Foreskin fibroblast (primary cell): ENCODE measurements around a stretch of chr22.

GRCh38 chr22:33271394-33271911, 213.3 kb upstream of the SYN3 start:
- RRBS: no CpG with 5 or more reads among the region's 3 CpGs

DNA sequence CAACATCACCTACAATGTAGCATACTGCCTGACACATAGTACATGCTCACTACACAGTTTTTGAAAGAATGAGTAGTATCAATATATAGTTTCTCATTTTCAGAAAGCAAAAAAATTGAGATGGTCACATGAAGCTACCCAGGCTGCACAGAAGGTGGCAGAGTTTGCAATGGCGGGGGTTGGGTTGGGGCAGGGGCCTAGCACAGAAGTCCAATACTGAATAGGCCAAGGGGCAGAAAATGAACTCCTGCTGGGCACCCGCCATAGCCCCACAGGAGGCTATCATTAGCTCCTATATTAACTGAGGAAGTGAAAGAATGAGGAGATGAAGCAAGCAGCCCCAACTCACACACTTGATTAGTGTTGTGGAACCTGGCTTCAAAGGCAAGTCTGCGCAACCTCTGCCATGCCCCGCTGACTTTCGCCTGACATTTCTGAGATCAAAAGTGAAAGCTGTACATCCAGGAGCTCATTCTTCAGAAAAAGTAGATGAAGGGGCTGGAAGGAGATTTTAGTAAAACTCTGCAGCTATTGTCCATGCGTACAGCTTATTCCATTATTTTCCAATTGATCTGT, 241.3 kb upstream of the SYN3 start:
- RRBS: no CpG with 5 or more reads among the region's 6 CpGs

DNA sequence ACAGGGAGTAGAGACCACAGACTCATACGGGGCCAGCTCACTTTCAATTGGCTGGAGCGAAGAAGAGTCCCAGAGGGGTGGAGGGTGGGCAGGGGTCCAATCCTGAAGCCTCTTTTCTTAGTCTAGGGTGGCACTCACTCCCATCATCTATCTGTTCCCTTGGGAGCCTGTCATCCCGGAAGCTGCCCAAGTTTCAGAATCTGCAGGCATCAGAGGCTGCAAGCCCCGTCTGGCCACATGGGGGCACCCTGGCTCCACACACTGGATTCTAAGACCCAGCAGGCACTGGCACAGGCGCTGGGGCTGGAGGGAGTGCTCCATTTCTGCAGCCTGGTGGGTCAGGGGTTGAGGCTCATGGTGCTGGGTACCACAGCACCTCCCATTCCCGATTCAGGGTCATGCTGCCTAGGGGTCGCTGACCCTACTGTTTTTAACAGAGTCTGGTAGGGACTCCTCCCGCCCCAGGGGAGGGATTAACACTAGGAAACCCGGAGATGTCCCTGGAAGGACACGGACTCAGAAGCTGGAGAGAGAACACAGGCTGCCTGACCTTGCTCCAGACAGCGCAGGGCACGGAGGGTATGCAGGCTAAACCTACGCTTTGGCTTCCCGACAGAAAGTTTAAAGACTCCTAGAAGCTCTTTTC, 243.9 kb upstream of the SYN3 start:
- RRBS: no CpG with 5 or more reads among the region's 14 CpGs

- RRBS: no CpG with 5 or more reads among the region's 14 CpGs
These were observed 279.3 kb upstream of the SYN3 start for GRCh38 chr22:33337248-33338059.

DNA sequence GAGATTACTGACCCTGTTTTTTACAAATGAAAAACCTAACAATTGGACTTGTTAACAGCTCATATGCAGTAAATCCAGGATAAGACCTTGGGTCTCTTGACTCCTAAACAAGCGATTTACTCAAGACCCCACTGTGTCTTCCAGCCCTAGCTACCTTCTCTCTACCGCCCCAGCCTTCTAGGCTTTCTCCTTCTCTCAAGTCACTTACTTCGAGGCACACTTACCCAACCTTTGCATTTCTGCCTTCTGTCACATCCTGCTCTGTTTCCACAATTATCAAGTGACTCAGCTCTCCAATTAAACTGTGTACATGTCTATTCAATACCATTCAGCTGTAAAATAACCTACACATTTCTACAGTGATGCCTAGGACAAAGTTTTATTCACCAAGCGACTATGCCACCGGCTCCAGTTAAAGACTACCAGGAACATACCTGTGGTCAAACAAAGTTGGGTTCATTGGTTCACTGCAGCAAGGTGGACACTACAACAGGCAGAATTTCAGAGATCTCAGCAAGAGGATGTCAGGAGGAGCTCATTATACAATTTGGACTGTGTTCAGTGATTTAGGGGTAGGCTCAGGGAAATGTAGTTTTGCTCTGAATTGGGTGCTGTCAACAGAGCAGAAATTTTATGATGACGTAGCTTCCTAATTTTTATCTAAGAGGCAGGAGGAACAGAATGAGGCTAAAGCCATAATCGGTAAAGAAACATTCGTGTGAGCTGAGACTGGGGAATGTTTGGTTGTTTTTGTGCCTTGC, 68.9 kb downstream of the LARGE1 start:
- RRBS: no CpG with 5 or more reads among the region's 8 CpGs

DNA sequence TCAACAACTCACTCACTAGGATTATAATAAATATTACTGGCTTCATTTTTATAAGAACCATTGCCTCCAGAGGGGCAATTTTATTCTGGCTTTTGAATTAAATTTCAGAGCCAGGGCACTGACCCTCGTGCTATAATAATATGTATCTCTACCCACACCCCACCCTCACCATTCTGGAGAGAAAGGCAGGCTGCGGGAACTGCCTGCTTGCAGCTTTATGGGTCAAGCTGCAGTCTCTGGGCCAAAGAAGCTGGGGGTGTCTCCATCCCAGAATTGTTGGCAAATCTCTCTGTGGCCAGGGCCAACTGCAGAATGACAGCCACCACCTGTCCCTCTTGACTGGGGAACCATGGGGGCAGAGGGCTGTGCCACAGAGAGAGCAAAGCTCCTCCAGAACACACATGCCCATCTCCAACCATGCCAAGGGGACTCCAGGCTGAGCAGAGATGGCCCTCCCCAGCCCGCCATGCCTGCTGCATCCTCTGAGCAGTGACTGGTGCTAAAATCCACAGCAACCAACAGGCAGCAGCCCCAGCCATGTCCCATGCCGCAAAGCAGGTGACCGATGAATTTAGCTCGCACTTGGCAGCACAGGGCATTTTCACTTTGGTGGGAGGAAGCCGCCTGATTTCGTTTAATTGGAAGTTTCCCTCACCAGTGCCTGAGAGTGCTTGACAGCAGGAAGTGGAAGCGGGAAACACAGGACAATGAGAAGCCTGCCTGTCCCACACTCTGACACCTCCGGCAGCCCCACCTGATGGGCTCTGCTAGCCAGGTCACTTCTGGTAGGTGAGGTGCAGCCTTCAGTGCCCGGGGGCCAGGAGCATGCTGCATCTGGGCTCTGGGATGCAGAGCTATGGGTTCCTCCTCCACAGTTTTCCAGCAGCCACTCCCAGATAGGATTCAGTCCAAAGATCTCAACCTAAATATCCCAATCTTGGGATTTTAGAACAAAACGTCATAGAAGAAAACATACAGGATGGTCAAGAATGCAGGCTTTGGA, 44.9 kb downstream of the LARGE1 start:
- RRBS: 72% methylated on average over 2 of the region's 12 CpGs

- RRBS: no CpG with 5 or more reads among the region's 1 CpG
These were observed 290.4 kb upstream of the ISX start for GRCh38 chr22:34775577-34775895.

GRCh38 chr22:35267870-35268270, 10.6 kb downstream of the HMGXB4 start:
- RRBS: no CpG with 5 or more reads among the region's 5 CpGs

DNA sequence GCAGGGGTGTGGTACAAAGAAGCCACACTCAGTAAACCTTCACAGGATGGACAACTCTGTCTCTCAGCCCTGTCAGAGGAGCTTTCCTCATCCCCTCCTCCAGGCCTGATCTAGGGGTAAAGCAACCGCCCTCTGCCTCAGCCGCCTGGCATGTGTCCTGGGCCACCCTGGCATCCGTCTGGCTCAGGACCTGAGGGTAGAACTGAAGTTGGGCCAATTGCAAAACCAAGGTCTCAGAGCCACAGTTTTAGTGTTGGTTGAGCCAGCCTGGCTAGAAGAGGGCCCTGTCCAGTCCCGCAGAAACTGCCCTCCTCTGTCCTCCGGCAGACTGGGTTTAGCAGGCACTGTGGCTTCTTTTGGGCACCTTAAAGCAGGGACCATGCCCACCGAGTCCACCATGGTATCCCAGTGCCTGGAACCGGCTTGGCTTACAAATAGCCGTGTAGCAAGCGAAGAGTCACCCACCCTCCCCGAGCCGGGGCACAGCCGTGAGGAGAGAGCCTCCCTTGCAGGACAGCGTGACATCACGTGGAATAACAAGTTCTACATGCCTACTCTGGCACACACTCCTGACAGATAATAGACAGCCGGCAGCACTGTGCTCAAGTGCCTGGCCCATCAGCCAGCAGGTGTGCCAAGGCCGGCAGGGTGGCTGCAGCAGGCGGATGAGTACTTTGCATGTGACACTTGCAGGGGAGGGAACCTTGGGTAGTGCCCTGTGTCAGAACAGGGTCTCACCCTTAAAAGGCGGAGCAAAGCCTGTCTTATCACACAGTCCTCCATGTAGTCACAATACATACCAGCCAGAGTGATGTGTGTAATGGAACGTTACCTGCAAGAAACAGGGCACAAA, 16.0 kb downstream of the TOM1 start:
- RRBS: 84% methylated on average over 8 of the region's 19 CpGs

DNA sequence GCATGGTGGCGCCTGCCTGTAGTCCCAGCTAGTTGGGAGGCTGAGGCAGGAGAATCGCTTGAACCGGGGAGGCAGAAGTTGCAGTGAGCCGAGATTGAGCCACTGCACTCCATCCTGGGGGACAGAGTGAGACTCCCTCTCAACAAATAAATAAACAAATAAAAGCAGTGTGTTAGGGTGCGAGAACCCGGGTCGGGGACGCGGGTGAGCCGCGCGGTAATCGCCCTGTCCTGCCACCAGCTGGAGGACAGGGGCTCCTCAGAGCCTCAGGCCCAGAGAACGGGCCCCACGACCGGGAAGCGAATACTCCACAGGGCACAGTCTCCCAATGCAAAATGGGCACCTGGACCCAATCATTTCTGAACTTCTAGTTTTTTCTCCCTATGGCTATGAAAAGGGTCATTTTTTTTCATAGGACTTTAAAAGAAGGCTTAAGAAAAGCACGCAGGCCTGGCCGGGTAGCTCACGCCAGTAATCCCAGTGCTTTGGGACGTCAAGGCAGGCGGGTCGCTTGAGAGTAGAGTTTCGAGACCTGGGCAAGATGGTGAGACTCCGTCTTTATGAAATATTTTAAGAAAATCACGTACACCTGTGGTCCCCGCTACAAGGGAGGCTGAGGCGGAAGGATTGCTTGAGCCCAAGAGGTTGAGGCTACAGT, 710 bp upstream of the MCM5 start:
- RRBS: 84% methylated on average over 12 of the region's 28 CpGs

- RRBS: no CpG with 5 or more reads among the region's 21 CpGs
These were observed 10.2 kb downstream of the MCM5 start for GRCh38 chr22:35409841-35410921.

DNA sequence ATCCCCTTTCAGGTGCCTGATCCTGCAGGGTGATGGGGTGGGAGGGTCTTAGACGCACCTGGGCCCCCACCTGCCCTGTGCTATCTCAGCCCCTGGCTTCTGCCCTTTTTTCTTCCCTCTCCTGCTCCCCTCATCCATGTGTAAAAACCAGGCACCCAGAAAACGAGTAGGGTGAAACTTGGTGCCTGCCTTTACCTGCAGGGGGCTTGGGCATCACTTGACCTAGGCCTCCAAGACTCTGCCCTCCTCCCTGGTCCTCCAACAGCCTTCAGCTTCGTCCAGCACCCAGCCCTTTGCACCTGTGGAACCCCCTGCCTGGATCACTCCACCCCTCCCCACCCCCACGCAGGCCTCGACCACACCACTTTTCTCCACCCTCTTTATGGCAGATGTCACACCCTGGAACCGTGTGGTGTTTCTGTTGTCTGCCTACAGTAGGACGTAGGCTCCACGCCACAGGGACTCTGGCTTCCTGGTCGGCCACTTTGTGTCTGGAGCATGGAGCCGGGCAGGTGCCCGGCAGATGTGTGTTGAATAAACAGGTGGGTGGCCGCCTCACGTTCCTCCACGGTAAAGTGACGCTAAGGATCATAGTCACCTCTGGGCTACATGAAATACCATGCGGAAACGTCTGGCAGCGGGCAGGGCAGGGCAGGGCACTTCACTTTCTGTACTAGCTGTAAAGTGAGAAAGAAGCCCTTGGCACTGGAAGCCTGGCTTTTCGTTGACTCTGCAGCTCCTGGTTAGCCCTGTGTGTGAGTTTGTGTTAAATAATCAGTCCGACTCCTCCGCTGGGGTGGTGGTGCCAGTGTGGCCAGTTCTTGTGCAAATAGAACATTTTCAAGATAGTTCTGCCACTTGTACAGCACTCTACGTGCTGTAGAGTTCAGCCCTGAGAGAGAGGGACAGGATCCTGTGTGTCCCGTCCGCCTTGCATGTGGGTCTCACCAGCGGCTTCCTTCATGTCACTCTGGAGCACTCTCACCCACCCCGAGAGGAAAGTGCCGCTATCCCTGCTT, 52.3 kb downstream of the MCM5 start:
- RRBS: no CpG with 5 or more reads among the region's 27 CpGs

- RRBS: no CpG with 5 or more reads among the region's 7 CpGs
These were observed 5.3 kb downstream of the MB start for GRCh38 chr22:35611559-35612464.

DNA sequence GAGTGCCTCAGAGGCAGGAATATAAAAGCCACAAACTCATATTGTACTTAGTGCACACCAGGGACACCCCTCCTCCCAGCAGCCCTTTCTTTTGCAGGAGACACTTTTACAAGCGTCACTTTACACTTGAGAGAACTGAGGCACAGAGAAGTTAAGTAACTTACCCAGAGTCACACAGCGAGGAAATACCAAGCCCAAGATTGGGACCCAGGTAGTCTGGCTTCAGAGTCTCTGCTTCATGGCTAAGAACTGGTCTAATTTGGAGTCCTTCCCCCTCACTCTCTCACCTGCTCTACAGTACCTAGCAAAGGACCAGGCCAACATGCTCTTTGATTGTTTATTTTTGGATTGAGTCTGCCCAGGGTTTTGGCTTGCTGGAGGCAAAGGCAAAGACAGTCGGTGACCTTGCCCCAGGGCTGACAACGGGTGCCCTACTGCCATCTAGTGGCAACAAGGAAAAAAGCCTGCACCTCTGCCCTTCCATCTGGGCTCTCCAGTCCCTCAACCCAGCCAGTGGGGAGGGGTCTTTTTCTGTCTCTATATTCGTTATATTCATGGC, 6.0 kb upstream of the MB start:
- RRBS: no CpG with 5 or more reads among the region's 5 CpGs

DNA sequence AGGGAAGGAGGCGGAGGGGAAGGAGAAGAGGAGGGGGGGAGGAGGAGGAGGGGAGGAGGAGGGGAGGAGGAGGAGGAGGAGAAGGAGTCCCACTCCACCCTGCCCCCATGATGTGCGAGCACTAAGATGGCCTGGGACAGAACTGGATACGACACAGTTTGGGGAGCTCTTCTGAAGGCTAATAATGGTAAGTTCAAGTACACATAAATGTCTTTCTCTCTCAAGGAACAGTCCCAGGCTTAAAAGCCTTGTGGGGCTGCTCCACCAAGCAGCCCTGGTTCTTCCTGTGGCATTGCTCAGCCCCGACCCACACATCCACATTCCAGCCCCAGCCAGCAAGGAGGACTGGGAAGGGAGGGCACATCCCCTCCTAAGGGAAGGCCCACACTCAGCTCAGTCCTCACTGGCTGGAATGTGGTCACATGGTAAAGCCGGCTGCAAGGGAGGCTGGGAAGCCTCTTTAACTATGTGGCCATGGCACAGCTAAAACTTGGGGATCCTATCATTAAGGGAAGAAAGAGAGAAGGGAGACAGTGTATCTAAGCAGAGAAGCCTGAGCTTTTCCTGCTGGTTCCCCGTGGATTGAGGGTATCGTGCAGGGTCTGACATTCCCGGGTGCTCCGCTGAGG, 13.3 kb upstream of the MB start:
- RRBS: no CpG with 5 or more reads among the region's 9 CpGs

- RRBS: no CpG with 5 or more reads among the region's 3 CpGs
These were observed 108.8 kb downstream of the RBFOX2 start for GRCh38 chr22:35919808-35920237.

DNA sequence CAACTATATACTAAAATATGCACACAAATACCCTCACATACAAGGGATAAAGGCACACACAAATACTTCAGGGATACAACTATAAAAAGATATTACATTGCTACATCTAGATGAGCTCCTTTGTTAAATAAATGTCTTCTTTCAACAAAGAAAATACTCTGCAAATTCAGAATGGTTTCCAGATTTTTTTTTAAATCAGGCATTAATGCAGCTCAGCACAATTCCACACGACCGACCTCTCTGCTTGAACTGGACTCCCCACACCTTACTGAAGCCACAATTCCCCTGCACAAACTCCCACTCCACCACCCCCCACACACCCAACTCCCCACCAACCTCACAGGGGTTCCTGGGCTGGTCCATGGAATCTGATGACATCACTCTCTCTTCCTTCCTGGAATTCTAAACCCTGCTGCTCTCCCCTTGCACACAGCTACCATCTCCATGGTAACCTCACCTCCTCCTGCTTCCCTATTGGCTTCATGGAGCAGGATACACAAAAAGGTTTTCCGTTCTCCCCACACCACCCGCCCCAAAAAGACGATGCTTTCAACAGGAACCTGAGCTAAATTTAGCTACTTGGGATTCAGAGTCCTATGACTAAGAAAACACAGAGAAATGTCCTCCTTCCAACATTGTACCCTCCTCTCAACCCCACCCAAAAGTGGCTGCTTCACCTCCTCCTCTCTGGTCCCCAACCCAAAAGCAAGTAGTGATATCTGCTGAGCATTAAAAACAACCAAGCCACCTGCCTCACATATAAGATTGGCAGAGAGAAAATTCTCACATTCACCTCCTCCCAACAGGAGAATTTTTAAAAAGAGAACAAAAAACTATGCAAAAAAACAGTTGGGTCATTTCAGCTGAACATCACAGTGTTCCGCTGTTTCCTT, 67.2 kb downstream of the RBFOX2 start:
- RRBS: no CpG with 5 or more reads among the region's 6 CpGs

DNA sequence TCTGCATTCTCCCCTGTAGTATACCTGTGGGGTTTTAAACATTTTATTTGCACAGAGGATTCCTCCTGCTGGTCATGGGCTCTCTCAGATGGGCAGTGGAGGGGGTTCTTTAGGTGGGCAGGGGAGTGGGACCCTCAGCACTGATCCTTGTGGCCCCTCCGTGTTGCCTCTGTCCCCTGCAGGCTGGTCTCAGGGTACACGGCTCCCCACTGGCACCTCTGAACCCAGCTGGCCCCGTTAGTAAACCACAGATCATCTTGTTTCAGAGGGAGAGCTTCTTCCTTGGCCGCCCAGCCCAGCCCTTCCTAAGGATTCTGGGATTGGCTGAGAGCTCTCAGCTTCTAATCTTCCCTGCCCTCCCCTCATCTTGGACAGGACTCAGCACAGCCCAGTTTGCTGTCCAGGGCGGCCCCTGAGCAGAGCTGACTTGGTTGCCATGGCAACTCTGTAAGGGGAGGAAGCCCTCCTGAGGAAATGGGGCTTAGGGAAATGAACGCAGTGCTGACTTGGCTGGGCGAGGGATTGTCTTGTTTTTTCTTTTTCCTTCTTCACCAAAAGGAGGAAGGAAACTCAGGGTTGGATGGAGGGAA, 4.7 kb downstream of the APOL4 start:
- RRBS: no CpG with 5 or more reads among the region's 7 CpGs

DNA sequence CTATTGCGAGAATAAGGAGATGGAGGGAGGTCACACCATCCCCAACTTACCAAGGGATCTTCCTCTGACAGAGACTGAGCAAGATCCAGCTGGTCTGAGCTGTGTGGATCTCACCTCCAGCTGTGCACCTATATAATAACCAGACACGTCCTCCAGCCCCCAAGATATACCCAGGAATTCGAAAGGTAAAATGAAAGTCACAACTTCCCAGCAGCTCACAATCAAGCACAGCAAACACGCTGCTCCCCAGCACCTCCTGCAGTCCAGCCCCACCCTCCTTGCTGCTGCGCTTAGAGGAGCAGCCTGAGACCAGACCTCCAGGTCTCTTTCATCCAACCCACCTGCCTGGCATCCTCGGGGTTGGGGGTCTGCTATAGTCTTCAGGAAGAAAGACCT, 3.0 kb upstream of the APOL4 start:
- RRBS: no CpG with 5 or more reads among the region's 6 CpGs